Measurements from ENCODE around the genes ZDHHC13 and NAV2.

GRCh38 chr11:18480149-18480612 lies 24.5 kb downstream of the LDHAL6A start:
- RRBS, result no CpG with 5 or more reads among the region's 1 CpG

DNA sequence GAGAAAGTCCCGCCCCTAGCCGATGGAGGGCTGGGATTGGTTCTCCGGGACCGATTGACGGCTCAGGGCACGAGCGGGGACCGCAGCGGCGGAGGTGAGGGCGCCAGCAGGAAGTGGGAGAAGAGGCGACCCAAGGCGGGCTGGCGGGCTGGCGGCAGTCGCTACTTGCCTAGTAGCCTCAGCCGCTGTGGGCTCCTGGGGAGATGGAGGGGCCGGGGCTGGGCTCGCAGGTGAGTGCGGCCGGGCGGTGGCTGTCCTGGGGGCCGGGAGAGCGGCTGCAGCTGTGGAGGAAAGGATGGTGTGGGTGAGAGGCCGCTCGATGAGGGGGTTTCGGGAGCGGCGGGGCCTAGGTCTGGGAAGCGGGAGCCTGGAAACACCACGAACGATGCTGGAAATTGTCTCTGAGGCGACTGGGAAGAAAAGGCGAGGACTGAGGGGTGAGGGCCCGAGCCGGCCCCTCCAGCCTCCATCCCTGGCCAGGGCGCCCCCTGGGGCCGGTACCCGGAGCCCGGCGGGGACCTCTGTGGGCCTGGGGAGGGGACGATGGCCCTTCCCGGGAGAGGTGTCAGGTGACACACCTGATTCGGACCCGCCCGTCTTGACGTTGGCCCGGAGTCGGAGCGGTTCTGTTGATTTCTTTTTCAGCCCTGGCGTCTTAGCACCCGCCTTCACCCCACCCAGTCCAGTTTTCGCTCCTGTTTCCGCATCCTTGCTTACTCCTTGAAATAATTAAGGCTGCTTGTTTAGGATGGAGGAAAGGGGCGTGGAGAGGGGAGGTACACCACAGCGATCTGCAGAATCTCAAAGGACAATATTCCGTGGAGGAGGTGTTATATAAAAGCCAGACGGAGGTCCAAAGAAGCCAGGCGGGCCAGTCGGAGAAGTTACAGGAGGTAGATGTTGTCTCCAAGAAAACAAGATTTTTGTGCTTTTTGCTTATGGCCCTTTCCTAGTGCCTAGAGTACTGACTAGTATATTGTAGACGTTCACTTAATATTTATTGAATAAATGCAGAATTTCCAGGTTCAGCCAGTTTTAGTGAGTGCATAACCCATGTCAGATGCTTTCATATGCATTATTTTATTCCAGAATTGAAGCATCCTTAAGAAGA lies at the start of gene ZDHHC13:
TSS of gene ZDHHC13 (plus strand) at position 122 of the 1,111 bp plus-strand sequence.
- RRBS, result 2% methylated on average over 14 of the region's 61 CpGs

- RRBS, result no CpG with 5 or more reads among the region's 6 CpGs
Measured at GRCh38 chr11:19136468-19137009, 19.6 kb downstream of the ZDHHC13 start.

- RRBS, result no CpG with 5 or more reads among the region's 5 CpGs
Measured at GRCh38 chr11:19243082-19243541, 2.4 kb upstream of the E2F8 start.

DNA sequence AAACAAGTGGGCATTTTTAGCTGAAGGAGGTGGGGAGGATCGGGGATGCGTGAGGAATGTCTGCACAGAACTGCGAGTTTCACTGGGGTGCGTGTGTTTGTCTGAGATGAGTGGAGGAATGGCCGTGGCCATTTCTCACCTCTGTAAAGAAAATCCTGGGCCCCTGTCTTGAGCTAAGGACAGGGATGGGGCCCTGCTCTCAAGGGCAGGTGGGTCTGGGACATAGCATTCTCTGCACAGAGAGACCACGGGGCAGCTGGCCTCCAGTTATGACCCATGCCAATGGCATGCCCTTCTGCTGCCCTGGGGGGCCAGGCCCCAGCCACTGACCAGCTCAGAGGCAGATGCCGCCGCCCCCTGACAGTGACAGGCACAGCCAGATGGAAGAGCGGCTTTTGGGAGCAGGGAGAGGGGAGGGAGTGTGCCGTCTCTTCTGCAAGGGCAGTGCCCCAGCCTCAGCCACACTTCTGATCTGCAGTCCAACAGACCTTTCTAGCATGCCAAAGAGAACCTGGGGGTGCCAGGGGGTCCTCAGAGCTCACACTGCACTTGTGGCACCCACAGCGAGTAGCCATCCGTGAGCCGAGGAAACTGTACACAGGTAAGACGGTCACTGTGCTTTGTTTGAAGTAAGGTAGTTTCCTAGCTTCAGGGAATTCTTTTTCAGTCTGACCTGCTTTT lies 114.8 kb upstream of the NAV2 start:
- RRBS, result no CpG with 5 or more reads among the region's 14 CpGs

DNA sequence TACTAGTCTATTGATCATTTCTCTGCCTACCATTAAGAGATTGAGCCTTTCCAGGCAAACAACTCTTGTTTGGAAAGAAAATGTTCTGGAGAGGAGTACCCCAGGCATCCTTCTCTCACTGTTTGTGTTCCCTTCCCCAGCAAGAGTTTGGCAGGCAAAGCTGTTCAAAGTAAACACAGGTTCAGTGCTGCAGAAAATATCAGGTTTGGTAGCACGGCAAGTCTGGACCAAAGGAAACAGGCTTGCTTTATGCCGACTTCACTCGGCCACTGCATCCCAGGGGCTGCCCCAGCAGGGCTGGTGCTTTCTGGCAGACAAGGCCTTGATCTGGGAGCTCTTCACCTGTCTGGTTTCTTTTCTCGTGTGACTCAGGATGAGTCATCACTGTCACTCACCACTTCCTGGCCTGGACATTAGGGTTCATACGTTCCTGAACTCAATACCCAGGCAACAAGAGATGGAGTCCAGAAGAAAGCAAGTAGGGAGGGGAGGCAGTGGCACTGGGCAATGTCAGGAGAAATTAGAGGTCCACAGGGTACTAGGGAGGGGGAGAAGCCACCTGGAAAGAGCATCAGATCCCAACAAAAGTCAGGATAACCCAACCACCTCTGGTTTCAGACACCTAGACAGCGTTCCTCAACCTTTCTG lies 52.5 kb upstream of the NAV2 start:
- RRBS, result no CpG with 5 or more reads among the region's 6 CpGs

DNA sequence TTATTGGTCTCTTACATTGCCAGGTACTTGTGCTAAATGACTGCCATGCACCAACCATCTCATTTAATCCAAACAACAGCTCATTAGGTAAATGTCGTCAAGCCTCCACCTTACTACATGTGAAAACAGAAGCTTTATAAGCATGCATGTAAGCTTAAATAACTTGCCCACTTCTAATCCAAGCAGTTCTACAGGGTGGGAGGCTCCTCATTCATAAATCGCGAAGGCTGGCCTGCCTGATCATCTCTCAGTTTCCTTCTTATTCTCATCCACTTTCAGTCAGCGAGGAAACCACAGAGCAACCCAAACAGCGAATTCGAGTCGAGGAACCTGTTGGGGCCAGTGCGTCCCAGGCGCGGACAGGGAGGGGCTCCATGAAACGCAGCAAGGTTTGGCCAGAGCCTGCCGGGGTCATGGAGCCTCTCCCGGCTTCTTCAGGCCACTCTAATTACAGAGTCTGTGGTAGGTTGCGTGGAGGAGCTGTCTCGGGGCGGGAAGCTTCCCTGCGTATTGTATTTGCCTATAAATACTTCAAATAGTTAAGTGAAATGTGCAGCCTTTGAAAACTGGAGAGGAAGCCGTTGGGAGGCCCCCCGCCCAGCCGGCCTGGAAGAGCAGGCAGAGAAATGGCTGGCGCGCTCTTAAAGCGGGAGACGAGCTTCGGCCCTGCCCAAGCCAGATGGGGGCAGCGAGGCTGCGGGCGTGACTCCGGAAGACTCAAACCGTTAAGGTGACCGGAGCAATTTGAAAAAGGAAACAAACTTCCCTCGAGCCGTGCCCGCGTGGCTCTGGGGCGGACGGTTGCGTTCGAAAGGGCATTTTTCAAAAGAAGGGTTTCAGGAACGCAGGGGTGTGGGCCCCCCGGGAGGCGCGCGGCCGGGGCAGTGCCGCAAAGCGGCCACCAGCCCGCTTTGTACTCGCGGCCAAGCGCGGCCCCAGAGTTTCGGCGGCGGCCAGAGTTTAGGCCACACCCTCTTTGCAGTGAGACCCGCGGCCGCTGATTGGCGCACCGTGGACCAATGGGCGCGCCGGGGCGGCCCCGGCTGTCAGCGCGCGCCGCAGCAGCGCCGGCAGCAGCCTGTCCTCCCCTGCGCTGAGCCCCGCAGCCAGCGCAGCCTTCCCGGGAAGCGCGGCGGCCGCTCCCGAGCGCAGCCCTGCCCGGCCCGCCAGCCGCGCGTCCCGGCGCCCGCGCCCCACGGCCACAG lies at the start of gene NAV2:
TSS of gene NAV2 (plus strand) at position 1,081 of the 1,205 bp plus-strand sequence.
- RRBS, result under 1% methylated on average over 36 of the region's 91 CpGs

GRCh38 chr11:19953827-19954374 lies 206.4 kb downstream of the DBX1 start:
- RRBS, result no CpG with 5 or more reads among the region's 9 CpGs

DNA sequence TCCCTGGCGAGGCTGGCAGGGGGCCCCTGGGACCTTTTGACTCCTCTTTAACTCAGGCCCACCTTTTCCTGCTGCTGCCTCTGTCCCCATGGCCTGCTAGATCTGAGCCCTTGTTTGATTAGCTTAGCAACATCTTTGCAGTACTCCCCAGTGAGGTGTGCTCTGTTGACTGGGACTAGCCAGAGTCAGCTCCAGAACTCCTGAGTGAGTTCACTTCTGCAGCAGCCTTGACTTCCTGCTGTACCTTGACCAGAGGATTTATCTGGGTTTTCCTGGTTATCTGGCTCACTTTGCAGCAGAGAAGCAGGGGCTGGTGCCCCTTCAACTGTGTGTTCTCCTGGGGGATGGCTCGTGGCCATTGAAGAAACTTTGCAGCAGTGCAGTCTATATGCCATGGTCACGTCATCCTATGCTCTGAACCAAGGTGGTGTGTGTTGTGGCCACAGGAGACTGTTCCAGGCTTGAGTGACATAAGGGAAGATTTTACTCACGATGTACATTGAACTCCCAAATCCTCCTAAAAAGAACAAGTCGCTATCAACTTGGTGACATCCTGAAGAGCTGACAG lies 183.7 kb downstream of the DBX1 start:
- RRBS, result no CpG with 5 or more reads among the region's 5 CpGs

DNA sequence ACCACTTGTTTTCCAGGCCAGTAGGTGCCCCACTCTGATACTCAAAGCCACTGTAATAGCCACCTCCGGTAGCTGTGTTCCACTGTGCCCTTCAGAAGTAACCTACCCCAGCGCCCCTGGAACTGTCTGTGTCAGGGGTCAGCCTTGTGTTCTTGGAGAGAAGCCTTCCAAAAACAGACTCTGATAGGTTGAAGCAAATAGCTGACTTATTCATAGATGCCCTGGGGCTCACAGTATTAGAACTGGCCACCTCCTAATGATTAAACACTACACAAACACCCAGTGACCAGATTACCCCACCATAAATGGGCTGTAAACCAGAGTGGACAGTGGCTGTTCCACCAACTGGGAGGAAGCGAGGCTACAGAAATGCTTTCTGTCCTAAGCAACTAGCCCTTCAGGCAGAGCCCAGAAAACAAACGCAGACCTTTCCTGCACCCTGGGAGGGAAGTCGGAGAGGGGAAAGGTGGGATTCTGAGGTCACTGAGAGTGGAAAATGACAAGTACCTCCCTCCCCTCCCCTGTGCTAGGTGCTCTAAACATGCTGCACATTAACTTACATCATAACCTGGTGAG lies 157.5 kb downstream of the DBX1 start:
- RRBS, result no CpG with 5 or more reads among the region's 5 CpGs

DNA sequence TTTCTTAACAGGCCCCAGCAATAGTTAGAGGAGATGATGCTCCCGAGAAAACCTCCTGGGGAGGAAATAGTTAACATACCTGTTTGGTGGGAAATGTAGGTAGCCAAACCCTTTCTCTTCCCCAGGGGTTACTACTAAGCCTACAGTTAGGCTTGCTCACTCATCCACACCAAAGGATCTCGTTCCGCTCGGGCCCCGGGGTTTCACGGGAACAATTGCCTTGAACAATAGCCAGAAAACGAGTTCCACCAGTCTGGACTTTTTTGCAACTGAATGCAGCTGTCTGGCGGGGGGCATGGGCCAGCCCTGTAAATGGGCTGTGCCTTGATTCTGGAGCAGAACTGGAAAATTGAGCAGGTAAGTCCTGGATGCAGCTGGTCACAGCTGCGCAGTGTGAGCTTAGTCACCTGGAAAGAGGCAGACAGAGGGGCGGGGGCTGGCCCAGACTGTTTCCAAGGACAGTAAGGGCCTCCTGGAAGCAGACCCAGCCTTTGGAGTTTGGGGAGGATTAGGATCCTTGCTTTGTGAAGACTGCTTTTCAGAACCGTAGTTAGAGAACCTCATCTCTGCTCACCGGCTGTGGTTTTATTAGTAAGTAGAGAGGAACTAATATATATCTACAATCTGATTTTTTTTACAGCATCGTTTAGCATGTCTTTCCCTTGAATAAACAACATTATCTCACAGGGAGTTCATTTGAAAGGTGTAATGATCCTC lies 133.0 kb downstream of the DBX1 start:
- RRBS, result no CpG with 5 or more reads among the region's 13 CpGs

DNA sequence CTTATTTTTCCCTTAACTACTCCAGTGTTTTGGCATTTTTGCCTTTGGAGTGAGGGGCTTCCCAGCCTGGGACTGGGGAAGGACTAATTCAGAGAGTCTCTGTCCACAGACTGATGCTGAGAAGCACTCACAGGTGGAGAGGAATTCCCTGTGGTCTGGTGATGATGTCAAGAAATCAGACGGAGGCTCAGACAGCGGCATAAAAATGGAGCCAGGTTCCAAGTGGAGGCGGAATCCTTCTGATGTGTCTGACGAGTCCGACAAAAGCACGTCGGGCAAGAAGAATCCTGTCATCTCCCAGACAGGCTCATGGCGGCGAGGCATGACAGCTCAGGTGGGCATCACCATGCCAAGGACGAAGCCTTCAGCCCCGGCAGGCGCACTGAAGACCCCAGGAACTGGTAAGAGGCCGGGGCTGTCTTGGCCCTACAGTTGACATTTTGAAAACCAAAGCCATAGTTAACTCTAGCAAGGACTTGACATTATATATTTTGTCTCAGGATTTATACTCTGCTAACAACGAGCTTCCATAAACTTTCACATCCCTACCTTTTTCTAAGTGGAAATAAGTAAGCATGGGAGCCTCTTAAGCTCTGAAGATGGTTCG lies 116.3 kb downstream of the DBX1 start:
- RRBS, result no CpG with 5 or more reads among the region's 15 CpGs

- RRBS, result no CpG with 5 or more reads among the region's 46 CpGs
Measured at GRCh38 chr11:20131850-20132674, 28.2 kb downstream of the DBX1 start.

DNA sequence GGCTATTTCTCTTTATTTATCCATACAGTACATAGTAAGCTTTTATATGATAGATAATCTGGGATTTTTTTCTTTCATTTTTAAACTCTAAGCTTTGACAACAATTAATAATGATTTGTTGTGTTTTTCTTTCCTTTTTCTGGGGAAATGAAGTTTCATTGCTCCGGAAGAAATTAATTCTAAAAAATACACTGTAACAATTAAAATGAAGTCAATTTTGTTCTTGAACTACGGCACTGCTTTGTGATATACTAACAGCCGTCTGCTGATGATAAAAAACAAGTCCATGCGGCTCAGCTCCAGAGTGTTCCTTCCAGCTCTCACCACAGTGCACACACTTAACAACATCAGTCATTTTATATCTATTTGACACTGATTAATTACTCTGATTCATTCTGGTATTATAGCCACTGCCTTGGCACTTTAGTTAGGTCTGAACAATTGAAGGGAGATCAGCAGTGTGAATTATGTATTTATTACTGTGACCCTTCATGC lies 97.5 kb upstream of the SLC6A5 start:
- RRBS, result no CpG with 5 or more reads among the region's 4 CpGs

- RRBS, result no CpG with 5 or more reads among the region's 62 CpGs
Measured at GRCh38 chr11:21752643-21753656, 439.9 kb upstream of the ANO5 start.

DNA sequence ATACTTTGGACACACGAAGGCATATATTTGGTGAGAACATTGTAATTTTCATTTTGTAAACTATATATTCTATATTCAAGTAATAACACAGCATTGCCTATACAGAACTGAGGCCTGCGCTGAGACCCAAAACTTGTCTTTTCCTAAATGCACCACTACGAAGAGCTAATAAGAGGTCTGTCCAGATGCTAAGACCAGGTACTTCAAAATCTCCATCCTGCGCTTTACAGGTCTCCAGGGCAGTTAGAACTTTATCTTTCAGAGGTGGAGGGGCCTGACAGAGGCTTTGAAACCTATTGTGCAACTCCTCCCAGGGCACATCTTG lies 1.1 kb downstream of the FANCF start:
- RRBS, result no CpG with 5 or more reads among the region's 4 CpGs

DNA sequence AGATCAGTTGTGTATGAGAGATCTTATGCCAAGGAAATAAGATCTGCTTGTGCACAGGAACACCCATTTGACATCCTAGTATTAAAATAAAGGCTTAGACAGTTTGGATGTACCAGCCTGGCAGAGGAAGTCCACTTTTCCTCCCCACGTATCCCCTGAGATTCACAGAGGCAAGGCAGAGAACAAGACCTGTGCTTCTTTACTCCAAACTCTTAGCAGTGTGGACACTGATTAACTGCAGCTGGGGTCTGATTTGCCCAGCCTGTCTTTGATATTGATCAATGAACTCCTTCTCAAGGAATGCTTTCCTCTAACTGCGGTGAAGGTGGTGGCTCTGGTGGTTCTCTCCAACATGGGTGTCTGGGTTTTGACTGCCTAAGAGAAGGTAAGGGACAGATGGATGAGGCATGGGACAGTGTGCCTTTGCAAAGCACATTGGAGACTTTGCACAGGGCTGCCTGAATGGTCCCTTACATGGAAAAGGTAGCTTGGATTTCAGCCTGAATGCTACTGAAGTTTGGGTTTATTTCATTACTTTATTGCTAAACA lies 1.6 kb downstream of the GAS2 start:
- RRBS, result no CpG with 5 or more reads among the region's 2 CpGs

DNA sequence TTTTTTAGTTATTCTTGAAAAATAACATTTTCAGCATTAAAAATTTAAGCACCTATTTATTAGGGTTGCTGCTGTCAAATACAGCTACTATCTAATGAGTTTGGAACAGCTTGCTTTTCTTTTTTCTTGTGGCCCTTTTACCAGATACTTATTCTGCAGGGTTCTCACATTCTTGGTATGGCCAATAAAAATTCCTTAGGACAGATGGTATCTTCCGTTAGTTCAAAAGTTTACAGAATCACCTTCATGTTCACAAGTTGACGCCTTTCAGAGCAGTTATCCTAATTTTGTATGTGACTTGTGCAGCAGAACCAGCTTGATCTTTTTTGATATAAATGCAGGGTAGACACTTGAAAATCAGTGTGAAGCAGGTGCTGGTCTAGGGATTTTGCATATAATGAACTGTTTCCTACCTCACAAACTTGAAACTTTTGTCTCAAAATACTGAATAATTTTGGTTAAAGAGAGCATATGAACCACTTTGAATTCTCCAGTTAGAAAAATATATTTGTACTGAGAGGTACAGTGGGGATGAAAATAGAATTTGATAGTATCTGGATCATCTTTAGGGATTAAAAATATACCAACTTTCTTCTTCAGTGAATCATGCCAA lies 13.7 kb downstream of the GAS2 start:
- RRBS, result no CpG with 5 or more reads among the region's 2 CpGs

GRCh38 chr11:25924512-25924782 lies 407.5 kb upstream of the ANO3 start:
- RRBS, result no CpG with 5 or more reads among the region's 2 CpGs

Measured in mononuclear cell (primary cell).